ENCODE data around the gene KCNT1.

DNA sequence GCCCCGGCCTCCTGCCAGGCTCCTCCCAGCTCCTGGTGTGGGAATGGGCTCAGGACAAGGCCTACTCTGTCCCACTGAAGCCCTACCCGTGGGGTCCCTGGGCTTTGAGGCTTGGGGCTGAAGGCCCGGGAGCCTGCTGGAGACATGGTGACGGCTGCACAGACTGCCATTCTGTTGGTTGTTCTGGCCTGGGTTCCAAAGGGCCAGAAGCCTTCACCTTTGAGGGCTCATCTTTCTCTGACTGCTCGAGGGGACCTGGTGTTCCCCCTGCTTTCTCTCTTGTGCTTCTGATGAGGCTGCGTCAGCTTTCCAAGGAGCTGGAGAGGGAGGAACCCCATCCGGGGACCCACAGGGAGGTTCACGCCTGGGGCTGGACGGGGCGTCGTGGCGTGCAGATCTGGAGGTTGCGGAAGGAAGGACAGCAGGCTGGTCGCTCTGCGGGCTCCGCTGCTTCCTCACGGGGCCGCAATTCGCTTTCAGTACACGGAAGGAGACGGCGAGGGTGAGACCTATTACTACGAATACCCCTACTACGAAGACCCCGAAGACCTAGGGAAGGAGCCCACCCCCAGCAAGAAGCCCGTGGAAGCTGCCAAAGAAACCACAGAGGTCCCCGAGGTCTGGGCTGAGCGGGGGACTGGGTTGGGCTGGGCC is 86.7 kb downstream of the COL5A1 start:
- PRO-cap: no peak
- RRBS, 2 experiments: 83 to 100% methylated on average over 1 to 2 of the region's 28 CpGs

- PRO-cap: no peak
- RRBS, 2 experiments: no CpG with 5 or more reads among the region's 15 CpGs
These were observed 110.7 kb downstream of the COL5A1 start for GRCh38 chr9:134752195-134752766.

GRCh38 chr9:134784550-134785562 is 95.8 kb upstream of the FCN2 start:
- PRO-cap: no peak
- RRBS, 2 experiments: 89 to 90% methylated on average over 8 of the region's 31 CpGs

DNA sequence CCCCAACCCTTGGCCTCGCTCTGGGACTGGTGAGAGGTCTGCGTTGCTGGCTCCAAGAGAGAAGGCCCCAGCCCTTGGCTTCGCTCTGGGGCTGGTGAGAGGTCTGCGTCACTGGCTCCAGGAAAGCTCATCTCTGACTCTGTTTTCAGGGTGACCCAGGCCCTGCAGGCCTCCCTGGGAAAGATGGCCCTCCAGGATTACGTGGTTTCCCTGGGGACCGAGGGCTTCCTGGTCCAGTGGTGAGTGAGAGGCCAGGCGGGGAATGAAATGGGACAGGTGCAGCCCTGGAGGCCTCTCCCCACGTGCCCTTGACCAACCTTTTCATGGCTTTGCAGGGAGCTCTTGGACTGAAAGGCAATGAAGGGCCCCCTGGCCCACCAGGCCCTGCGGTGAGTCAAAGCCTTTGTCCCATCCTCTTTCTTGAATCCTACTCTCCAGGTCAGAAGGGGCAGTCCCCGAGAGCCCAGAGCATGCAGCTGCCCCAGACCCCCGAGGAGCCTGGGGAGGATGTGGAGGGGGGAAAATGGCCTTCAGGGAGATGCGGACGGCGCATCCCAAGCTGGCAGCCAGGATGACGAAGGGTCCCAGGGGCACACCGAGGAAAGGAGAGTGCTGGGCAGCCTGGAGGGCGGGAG is 75.7 kb upstream of the FCN2 start:
- PRO-cap: no peak
- RRBS, 2 experiments: no CpG with 5 or more reads among the region's 17 CpGs

GRCh38 chr9:134842167-134842540 is 38.5 kb upstream of the FCN2 start:
- PRO-cap: no peak
- RRBS, 2 experiments: 97% methylated on average over 3 of the region's 22 CpGs; no CpG with 5 or more reads in 1 of the 2 experiments

- PRO-cap: no peak
- RRBS, 2 experiments: 2 to 3% methylated on average over 36 of the region's 90 CpGs
These were observed 12.2 kb upstream of the OLFM1 start for GRCh38 chr9:135075090-135075937.

GRCh38 chr9:135130167-135131102 is 43.0 kb downstream of the OLFM1 start:
- PRO-cap: no peak
- RRBS, 2 experiments: no CpG with 5 or more reads among the region's 22 CpGs

DNA sequence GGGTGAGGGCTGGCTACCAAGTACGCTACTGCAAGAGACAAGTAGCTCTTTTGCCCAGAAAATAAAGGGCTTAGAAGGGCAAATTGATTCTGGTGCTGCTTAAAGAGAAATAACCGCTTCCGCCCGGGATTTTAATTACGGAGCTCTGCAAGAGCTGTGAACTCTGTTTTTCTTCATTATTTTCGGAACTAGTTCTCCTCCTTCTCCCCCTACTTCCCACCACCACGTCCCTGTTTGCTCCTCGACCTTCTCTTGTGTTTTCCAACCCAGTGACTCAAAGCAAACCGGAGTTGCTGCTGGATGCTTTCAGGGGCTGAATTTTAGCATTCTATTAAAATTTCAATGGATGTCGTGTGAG is 139.7 kb upstream of the PPP1R26 start:
- PRO-cap: no peak
- RRBS, 2 experiments: 33% methylated on average over 1 of the region's 10 CpGs; no CpG with 5 or more reads in 1 of the 2 experiments

DNA sequence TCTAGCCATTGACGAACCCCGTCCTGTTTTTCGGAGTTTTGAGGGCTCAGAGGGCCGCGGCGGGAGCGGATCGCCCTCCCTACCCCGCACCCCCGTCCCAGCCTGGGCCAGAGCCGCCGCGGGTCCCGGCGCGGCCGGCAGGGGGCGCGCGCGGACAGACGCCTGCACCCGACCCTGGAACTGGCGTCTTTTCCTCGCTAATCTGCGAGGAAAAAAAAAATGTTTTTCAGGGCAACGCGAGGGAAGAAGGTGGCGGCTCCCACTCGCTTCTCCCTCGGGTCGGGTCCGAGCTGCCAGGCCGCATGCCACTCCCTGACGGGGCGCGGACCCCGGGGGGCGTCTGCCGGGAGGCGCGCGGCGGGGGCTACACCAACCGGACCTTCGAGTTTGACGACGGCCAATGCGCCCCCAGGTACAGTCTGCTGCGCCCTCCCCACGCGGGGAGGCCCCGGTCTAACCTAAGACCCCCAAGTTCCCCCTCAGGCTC is at the start of gene KCNT1:
KCNT1 (plus strand) TSS at position 229 of the 487 bp plus-strand sequence.
- PRO-cap: no peak
- RRBS, 2 experiments: 9% methylated on average over 9 of the region's 53 CpGs

- PRO-cap: no peak
- RRBS, 2 experiments: no CpG with 5 or more reads among the region's 9 CpGs
These were observed 4.4 kb downstream of the CAMSAP1 start for GRCh38 chr9:135902898-135903341.

GRCh38 chr9:135949283-135950037 is 11.7 kb downstream of the UBAC1 start:
- PRO-cap: no peak
- RRBS, 2 experiments: no CpG with 5 or more reads among the region's 25 CpGs

- PRO-cap: no peak
- RRBS, 2 experiments: no CpG with 5 or more reads among the region's 52 CpGs
These were observed 45.4 kb downstream of the NACC2 start for GRCh38 chr9:136049549-136050134.

DNA sequence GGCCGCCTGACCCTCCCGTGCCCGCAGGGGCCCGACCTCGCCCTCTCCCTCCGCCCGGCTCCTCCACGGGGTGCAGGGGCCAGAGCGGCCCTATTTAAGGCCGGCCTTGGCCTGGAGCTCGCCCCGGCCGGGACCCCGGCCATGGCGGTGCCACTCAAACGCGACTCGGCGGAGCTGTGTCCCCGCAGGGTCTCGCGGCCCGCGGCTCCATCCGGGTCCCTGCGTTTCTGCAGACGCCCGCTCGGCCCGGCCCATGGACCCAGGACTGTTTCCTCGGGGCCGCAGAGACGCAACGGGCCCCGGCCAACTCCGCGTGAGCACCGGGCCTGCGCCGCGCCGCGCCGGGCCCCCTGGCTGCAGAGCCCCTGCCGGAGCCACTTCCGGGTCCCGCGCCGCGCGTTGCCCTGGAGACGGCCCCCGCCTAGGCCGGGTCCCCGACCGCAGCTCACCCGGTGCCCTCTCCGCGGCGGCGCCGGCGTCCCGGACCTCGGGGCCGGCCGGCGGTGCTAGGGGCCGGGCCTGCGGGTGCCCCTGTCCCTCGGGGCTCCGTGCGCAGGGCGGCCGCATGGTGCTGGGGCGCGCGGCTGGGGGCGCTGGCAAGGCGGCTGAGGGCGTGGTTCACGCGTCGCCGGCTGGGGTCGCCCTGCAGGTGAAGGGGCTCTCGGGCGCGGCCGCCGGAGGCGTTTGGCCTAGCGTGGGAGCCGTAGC is 485 bp downstream of the TMEM250 start:
- PRO-cap: bidirectional peak, plus-strand start at position 123 of the sequence, minus-strand start outside the sequence
- RRBS, 2 experiments: 1 to 3% methylated on average over 32 to 47 of the region's 94 CpGs

DNA sequence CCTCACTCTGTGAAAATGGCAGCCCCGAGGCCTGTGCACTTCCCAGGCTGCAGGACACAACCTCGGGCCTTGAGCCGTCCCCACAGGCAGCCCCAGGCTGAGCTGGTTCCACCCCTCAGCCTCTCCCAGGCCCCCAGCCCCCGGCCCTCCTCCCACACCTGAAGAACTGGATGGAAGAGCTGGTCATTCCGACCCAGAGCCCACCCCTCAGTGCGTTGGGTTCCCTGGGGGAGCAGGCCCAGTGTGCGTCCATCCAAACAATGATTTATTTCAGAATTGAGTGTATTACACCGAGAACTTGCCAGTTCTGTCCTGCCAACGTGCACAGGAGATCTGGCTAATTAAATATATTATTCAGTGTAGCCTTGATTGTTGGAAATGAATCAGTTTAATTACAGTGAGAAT is 30.5 kb upstream of the TMEM250 start:
- PRO-cap: no peak
- RRBS, 2 experiments: no CpG with 5 or more reads among the region's 9 CpGs

- PRO-cap: no peak
- RRBS, 2 experiments: 84% methylated on average over 3 of the region's 33 CpGs; no CpG with 5 or more reads in 1 of the 2 experiments
These were observed 13.6 kb upstream of the LHX3 start for GRCh38 chr9:136218308-136219125.

GRCh38 chr9:136316983-136317539 is 10.3 kb upstream of the GPSM1 start:
- PRO-cap: no peak
- RRBS, 2 experiments: no CpG with 5 or more reads among the region's 12 CpGs

DNA sequence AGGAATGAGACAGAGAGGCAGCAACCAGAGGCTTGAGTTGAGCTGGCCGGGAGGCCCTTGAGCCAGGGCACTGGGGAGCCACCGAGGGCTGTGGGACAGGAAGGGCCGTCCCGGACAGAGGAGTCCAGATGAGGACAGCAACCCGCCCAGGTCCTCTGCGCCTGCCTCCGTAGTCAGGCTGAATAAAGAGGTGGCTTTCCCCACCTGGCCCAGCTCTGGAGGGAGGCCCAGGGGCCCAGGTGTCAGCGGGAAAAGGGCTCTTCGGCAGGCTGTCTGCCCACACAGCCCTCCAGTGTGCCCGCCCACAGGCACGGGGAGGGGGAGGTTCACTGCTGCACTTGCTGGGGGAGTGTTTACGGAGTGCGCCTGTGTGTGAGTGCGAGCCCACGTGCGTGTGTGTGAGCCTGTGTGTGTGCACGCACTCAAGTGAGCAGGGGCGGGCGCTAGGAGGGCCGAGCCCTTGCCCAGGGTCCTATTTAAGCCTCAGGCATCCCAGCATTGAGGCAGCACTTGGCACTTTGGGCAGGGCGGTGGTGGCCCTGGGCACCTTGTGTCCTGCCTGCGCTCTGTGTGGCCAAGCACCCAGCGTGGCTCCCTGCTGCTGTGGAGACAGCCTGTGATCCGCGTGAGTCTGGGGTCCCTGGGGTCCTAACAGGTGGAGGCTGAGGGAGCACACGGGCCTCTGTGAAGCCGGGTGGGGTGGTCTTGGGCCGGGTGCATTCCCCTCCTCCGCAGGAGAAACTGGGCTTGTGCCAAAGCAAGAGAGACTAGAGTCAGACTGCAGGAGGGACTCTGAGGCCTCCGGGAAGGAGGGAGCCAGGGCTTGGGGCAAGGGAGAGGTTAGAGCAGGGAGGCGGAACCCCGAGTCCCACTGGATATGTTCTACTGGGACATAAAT is 10.8 kb downstream of the DNLZ start:
- PRO-cap: no peak
- RRBS, 2 experiments: 67 to 68% methylated on average over 7 of the region's 32 CpGs

GRCh38 chr9:136361639-136362174 is 1.8 kb downstream of the DNLZ start:
- PRO-cap: no peak
- RRBS, 2 experiments: 94 to 96% methylated on average over 6 of the region's 23 CpGs

DNA sequence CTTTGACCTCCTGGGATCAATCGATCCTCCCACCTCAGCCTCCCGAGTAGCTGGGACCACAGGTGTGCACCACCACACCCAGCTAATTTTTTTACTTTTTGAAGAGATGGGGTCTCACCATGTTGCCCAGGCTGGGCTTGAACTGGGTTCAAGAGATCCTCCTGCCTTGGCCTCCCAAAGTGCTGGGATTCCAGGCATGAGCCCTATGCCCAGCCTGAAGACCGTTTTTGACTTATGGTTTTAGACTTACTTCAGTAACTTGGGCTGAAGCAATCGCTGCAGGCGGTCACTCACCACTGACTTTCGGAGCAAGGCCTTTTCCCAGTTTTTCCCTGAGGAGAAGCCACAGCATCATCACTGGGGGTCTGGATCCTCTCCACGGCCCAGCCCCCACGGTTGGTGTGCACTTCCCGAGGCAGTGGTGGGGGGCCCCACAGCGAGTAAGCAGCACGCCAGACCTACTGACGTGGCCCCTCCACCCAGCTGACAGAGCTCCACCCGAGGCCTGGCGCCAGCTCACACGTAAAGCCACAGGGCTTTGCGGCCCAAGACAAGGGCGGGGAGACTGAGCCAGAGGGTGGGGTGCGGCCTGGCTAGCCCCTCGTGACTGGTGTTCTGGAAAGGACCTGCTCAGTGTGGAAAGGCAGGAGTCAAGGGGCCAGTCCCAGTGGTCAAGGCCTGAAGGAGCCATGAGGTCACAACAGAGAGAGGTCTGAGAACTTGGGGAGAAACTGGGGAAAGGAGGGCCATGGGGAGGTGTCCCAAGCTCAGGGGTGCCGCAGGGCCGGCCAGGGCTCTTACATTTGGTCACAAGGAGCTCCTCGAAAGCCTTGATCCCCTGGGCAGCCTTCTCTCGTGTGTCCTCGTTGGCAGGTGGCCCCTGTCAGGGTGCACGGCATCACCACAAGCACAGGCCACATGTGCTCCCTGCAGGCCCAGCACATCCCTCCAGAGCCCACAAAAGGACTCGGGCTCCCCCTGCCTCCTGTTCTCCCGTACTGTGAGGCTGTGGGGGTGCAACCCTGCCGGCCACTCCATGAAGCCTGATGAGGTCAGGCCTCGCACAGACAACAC is 5.6 kb downstream of the SNAPC4 start:
- PRO-cap: no peak
- RRBS, 2 experiments: no CpG with 5 or more reads among the region's 29 CpGs

DNA sequence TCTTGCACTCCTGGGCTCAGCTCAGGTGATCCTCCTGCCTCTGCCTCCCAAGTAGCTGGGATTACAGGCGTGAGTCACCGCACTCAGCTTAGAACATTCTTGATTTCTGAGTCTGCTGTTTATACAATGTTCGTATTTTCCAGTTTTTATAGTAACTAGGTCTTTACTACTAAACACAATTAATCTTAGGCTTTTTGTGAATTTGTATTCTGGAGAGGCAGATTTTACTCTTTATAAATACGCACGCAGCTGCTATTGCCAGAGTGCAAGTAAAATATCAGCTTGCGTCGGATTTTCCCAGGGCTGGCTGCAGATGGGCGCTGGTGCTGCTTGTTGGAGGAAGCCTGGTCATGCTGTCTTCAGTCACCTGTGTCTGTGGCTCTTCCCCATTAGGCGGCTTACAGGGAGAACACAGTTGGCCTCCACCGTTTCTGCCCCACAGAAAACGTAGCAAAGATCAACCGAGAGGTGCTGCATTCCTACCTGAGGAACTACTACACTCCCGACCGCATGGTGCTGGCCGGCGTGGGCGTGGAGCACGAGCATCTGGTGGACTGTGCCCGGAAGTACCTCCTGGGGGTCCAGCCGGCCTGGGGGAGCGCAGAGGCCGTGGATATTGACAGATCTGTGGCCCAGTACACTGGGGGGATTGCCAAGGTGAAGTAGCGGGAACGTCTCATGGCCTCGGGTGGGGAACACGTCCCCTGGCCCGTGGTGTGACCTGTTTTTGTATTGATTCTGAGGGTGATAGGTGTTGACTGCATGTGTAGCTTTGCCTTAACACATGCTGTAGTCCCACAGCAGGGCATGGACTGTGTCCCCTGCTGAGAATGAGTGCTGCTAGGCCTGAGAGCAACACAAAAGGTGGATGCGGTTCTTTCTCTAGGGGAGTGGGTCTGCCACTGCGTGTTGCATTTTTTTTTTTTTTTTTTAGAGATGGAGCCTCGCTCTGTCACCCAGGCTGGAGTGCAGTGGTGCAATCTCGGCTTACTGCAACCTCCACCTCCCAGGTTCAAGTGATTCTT is 6.4 kb downstream of the PMPCA start:
- PRO-cap: no peak
- RRBS, 2 experiments: 94 to 100% methylated on average over 2 to 3 of the region's 31 CpGs

Measured in astrocyte (in vitro differentiated cells and primary cell).